BE2C (cell line): Measurements from ENCODE around the genes TUBB8B, USP14, ENOSF1 and LPIN2.

GRCh38 chr18:49331-50054, at the start of gene TUBB8B:
Gene TUBB8B (minus strand): TSS chr18:49615.
- RRBS = 93% methylated on average over 2 of the region's 36 CpGs

DNA sequence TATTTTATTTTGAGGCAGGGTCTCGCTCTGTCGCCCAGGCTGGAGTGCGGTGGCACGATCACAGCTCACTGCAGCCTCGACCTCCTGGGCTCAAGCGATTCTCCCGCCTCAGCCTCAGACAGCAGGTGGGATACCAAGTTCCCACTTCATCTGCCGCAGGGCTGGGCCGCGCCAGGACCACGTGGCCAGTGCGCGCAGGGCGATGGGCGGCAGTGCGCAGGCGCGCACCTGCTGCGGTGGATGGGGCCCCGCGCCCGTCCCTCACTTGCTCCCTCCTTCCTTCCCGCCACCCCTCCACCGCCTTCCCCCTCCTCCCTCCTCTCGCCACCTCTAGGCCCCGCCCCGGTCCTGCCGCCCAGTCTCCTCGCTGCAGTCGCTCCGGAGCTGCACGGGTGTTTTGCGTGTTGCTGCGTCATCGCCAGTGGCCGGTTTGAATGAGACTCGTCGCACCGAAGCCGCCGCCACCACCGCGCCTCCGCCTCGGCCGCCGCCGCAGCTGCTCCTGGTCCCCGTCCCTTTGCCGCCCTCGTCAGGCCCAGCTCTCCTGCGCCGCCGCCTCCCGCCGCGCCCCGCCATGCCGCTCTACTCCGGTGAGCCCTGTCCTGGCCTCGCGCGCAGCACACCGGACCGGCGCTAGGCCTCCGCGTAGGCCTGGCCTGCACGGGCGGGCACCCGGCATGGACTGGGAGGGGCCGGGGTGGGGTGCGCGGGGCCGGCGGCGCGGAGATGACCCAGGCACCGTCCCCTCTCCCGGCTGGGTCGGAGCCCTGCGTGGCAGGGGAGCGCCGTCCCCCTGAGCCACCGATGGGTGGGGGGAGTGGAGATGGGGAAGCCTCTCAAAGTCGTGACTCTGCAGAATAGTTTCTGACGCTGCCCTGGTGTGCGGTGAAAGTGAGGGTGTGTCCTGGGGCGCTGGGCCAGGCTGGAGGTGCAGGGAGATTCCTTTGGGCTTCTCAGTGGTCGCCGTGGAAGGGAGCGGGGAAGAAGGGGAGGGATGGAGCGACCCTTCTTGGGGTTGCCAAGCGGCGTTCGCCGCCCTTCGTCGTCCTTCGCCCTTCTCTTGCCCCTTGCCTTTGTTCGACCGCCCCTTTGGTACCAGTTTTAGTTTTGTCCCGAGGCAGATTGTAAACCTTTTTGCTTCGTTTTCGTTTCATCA, at the start of gene USP14:
Gene USP14 (plus strand): TSS at position 433 of the 1,156 bp plus-strand sequence.
- RRBS = 1% methylated on average over 13 of the region's 105 CpGs

DNA sequence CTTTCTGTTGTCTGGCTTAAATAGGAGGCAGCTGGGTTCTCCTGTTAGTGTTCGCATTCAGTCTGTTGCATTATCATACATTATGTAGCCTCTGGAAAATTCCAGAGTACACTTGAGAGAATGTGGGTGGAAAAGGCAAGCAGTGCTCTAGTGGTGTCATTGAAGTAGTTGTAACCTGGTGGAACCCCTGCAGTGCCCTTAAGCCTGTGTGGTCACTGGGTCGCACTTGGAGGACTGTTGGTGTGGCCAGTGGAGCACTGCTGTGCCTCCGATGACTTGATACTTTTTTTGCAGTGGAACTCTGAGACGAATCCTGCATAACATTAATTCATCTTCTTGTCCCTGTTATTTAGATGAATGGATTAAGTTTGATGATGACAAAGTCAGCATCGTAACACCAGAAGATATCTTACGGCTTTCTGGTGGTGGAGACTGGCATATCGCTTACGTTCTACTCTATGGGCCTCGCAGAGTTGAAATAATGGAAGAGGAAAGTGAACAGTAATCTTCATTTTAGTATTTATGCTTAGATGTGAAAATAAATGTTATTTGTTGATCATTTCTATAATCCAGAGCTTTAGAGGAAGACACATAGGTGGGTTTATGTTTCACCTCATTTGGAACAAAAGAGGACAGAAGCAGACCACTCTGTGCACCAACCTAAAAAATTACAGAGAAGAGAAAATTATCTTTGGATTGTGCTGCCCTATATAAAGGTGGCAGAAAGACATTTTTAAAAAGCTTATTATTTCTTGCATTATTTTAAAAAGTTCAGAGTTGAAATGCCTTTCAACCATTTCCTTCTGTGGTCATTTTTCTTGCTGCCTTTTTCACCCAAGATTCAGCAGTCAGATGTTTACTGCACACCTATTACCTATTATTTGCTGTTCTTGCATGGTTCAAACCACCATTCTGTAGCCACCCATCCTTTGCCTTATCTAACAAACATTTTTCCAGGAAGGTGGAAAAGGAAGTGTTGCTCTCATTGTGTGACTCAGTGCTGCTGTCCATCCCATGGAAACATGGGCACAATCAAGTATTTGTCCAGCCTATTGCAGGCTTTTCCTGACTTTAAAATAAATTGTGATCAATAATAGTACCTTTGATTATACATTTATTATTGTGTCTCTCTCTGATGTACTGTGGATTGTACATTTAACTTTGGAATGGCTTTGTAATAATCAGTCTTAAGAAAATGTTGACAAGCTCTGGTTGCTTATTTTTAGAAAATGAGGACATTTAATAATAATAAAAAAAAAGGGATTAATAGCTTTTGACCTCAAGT, 52.9 kb downstream of the USP14 start:
- RRBS = no CpG with 5 or more reads among the region's 9 CpGs

GRCh38 chr18:217425-217910, 50.4 kb downstream of the THOC1 start:
- RRBS = no CpG with 5 or more reads among the region's 4 CpGs

GRCh38 chr18:449356-450016, 51.0 kb downstream of the COLEC12 start:
- RRBS = 92% methylated on average over 3 of the region's 9 CpGs

GRCh38 chr18:712475-713003, at the start of gene ENOSF1:
Gene ENOSF1 (minus strand): TSS chr18:712630.
- RRBS = 36% methylated on average over 21 of the region's 70 CpGs

DNA sequence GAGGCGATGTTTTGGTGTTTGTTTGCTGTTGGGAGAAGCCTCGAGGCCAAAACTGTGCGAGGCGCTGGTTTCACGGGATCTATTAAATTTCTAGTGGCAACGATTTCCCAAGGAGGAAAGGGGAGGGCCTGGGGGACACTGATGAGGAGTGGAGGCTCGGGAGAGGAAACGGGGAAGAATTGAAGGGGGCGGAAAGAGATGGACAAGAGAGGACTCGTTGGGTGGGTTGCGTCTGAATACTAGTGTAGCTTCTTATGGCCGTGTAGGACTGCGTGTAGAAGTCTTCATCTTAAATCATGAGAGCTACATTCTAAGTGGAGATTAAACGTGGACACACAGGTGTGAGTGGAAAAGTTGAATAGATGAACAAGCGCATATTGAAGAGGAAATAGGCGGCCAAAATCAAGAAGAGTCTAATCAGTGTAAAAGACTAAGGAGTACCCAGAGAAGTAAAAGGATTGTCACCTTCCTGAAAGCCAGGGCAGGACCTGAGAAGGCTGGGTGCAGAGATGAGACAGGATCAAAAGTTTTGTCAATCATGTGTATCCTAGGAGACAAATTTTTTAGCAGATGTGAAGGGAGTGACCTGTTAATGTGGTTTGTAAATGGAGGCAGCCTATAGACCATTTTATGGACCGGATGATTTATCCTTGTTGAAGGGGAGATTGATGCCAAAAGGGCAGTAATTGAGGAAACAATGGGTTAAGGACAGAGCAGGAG, 578 bp downstream of the NDC80 start:
- RRBS = no CpG with 5 or more reads among the region's 17 CpGs

GRCh38 chr18:2590294-2590748, 19.0 kb downstream of the NDC80 start:
- RRBS = no CpG with 5 or more reads among the region's 3 CpGs

DNA sequence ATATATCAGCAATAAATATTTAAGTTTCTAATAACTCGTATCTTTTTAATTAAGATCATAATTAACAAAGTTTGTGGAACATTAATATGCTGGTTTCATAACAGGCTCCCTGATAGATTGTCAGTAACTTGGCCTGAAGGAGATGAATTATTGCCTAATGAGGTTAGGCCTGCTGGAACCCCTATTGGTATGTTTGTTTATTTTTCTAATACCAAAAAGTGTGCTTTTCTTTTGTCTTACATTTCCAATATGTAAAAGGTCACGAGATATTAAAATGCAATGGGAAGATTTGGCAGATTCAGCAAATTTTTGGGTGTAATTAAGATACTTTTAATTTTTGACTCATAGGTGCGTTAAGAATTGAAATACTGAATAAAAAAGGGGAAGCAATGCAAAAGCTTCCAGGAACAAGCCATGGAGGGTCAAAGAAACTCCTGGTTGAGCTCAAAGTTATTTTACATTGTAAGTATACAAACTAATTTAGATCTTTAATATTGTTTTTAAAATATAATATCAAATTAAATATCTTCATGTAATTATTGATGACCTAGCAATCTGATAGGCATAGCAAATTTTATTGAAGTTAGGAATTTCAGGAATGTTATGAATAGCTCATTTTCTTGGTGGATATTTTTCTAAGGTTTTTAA, 52.1 kb downstream of the SMCHD1 start:
- RRBS = no CpG with 5 or more reads among the region's 3 CpGs

- RRBS = no CpG with 5 or more reads among the region's 5 CpGs
Measured at GRCh38 chr18:2735066-2735402, 79.5 kb downstream of the SMCHD1 start.

DNA sequence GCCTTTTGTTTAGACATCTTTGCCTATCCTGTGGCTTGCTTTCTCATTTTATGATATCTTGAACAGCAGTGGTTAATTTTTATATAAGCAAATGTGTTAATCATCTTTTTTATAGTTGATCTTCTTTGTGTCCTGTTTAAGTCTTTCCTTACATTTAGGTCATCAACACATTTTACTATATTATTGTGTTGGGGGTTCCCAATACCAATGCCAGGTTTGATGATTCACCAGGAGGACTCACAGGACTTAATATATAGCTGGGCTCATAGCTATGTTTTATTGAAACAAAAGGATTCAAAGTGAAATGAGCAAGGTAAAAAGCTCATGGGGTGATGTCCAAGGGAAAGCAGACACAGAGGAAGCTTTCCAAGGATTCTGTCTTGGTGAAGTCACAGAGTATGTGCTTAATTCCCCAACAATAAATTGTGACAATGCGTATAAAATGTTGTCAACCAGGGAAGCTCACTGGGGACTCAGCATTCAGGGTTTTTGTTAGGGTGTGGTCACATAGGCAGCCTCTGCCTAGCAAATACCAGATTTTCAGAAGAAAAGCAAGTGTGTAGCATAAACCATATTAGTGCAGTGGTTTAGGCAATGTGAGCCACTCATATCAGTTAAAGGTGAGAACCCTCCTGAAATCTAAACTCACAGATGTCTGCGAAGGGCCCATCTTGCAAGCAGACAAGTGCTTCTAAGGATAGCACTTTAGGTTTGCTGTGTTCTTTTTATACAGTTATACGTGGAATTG, 92.6 kb upstream of the EMILIN2 start:
- RRBS = no CpG with 5 or more reads among the region's 3 CpGs

- RRBS = no CpG with 5 or more reads among the region's 3 CpGs
Measured at GRCh38 chr18:2781346-2782153, 65.3 kb upstream of the EMILIN2 start.

- RRBS = no CpG with 5 or more reads among the region's 4 CpGs
Measured at GRCh38 chr18:2795810-2796234, 51.0 kb upstream of the EMILIN2 start.

GRCh38 chr18:2890427-2891246, 43.8 kb downstream of the EMILIN2 start:
- RRBS = no CpG with 5 or more reads among the region's 10 CpGs

DNA sequence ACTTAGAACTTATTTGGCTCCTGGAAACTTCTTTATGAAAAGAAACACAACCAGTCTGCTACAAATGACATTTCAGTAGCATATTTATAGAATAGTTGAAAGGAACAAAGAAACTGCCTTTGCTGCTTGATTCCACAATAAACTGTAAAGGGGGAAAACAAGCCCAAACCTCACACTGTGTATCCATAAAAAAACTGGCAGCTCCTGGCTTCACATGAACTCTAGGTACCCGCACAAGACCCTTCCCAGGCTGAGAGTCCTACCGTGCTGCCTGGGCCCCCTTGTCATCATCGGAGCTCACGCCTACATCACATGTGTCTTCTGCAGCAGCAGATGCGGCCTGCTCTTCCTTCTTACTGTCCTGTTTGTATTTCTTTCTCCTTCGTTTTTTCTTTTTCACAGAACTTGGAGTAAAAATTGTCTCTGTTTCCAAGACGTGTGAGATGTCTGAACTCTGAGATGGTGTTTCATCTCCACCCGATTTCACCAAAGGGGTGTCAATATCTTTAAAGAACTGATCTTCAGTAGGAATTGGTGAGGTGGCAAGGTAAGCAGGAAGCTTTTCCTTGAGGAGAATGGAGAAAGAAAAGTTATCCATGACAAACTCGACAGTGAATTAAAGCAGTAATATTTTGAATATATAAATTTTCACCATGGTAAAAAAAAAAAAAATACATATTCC, 62.0 kb downstream of the LPIN2 start:
- RRBS = no CpG with 5 or more reads among the region's 9 CpGs

DNA sequence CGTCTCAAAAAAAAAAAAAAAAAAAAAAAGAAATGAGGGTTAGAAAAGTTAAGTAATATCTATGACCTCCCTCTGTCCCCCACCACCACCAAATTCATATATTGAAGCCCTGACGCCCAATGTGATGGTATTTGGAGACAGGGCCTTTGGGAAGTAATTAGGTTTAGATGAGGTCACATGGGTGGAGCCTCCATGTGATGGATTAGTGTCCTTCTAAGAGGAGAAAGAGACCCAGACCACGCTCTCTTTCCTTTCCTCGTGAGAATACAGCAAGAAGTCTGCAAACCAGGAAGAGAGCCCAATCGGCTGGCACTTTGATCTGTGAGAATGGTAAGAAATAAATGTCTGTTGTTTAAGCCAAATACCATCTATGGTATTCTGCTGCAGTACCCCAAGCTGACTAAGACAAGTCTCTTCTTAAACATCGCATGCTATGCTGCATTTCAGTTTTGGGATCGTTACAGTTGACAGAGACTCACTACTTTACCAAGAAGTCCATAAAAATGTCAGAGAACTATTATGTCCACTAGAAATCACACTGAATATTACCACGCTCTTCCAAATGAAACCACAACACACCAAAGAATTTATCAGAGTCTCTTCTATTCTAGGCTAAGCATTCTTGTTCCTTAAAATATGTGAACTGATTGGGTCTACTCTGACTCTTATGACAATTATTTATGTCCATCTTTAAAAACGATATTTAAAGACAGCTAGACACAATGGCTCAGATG, 48.5 kb downstream of the LPIN2 start:
- RRBS = no CpG with 5 or more reads among the region's 9 CpGs

DNA sequence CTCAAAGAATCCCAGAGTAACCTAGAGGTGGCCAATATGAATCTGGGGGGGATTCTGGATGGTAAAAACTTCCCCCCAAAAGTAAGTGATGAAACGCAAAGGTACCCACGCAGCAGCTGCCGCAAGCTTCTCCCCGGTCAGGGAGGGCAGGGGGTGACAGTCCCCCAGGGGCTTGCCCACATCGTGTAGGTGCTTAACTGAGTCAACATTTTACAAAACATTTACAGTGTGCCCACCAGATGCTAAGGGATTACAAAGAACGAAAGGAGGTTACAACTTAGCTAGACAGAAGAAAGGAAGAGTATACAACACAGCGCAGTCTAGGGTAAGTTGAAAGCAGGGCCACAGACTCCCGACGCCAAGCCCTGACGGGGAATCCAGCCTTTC, 45.6 kb downstream of the LPIN2 start:
- RRBS = no CpG with 5 or more reads among the region's 10 CpGs

GRCh38 chr18:2998712-2999429, 14.1 kb downstream of the LPIN2 start:
- RRBS = no CpG with 5 or more reads among the region's 12 CpGs

GRCh38 chr18:3012972-3013786, at the start of gene LPIN2:
Gene LPIN2 (minus strand): TSS chr18:3013144.
- RRBS = 1% methylated on average over 46 of the region's 83 CpGs

DNA sequence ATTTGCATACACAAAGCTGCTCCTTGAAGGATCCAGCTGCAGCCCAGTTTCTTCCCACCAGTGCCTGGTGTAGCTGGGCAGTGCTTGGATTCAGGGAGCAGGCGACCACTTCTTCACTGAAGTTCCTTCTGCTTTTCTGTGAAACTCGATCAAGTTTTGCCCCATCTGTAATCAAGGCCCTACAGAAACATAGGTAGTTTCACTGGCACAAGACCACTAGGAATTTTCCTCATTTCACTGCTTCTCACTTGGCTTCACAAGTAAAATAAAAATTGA, 1.7 kb upstream of the LPIN2 start:
- RRBS = no CpG with 5 or more reads among the region's 2 CpGs